ENCODE data around the gene C5.

DNA sequence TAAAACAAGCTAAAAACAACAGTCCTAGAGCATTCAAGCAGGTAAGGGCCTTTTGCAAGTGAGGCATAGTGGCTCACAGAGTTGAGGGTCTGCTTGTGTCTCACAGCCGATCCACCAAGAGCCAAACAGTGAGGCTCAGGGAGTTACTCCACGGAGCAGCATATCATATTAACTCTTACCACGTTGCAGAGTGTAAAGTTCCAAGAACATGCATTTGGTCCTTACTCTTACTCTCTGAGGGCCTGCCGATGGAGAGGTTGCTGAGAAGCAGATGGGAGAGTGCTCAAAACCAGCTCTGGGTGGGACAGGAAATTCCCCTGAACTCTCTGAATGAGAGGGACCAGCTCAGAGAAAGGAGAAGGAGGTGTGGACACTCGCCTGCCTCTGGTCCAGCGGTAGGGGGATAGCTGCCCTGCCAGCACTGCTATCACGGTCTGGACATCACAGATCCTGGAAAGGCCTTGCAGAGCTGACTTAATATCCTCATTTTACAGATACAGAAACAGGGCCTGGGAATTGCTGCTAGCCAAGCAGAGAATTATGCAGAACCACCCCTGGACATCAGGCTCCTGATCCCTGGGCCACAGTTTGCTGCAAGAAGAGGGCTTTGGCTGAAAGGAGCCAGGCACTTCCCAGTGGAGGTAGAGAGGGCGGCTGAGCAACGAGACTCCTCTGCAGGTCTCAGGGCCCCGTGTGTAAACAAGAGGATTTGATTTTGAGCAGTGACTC is 4.9 kb downstream of the TRAF1 start:
- PRO-cap: no peak
- RRBS: no CpG with 5 or more reads among the region's 10 CpGs

DNA sequence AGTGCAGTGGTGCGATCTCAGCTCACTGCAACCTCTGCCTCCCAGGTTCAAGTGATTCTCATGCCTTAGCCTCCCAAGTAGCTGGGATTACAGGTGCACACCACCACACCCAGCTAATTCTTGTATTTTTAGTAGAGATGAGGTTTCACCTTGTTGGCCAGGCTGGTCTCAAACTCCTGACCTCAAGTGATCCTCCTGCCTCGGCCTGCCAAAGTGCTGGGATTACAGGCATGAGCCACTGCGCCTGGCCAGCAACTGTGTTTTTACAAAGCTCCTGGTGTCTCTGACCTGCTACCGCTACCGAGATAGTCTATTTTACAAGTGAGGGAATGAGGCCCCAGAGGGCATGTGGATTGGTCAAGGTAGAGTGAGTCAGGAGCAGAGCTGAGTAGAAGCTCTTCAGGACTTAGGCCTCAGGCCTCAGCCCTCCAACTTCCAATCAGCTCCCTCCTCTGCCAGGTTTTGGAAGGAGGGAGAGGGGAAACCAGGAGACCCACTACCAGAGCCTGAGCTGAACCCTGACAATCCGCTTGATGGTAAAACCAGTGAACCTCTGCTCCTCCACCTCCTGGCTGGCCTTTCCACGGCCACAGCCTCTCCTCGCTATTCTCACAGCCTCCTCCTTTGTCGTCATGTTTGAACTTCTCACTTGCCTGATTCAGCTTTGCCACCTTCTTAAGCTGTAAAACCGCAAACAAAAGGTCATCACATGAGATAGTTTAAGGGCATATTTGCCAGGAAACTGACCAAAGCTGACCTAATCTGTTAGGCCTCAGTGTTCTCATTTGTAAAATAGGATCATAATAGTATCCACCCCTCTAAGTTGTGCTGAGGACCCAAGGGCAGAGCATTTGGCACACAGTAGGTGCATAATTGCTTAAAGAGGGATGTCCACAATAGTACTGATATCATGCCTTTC is 1.9 kb downstream of the TRAF1 start:
- PRO-cap: no peak
- RRBS: no CpG with 5 or more reads among the region's 10 CpGs

GRCh38 chr9:120929248-120929458 is 2.6 kb upstream of the TRAF1 start:
- PRO-cap: no peak
- RRBS: 4% methylated on average over 4 of the region's 17 CpGs

DNA sequence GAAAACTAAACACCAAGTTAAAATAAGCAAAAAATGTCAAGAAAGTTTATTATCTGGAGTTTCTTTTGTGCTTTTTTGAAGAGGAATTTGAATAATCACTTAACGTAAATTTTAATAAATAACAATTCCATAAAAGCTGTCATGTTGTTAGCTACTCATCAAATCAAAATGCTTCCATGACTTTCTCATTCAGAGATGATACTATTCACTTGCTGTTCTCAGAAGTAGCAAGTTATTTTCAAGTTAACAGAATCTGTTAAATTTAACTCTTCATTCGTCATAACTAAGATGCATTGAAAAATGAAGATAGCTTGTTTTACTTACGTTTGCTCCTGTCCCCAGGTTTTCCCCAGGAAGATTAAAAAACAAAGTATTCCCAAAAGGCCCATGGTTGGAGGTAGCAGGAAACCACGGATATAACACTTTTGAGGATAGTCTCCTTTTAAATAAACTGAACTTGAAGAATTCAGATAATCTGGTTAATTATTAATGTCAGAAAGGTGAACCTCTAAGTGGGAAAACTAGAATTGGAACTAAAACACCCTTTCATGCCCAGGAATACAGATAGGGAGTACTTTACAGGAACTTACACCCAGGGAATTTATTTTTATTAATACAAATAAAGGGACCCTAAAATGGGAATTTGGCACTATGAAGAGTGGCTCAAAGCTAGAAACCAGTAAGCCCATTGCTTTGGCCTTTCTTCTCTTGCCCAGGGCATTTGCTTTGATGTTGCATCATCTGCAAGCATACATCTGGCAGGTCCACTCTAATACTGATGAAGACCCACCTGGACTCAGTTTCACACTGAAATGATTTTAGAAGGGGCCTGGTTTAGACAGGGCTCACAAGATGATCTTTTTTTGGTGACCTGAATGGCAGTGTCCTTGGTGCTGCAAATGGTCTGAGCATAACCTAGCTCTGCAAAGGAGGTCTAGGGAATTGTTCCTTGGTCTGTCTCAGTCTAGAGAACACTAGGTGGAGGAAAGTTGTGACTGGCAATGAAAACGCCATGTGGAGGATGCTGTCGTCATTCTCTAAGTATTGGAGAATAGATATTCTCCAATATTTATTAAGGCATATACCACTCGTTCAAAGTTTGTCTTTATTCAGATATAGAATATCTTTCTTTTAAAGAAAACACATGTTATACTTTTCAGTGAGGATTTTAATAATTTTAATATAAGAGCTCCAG is at the start of gene C5:
TSS of gene C5 (minus strand) at position 418 of the 1,195 bp plus-strand sequence.
- PRO-cap: no peak
- RRBS: no CpG with 5 or more reads among the region's 7 CpGs

DNA sequence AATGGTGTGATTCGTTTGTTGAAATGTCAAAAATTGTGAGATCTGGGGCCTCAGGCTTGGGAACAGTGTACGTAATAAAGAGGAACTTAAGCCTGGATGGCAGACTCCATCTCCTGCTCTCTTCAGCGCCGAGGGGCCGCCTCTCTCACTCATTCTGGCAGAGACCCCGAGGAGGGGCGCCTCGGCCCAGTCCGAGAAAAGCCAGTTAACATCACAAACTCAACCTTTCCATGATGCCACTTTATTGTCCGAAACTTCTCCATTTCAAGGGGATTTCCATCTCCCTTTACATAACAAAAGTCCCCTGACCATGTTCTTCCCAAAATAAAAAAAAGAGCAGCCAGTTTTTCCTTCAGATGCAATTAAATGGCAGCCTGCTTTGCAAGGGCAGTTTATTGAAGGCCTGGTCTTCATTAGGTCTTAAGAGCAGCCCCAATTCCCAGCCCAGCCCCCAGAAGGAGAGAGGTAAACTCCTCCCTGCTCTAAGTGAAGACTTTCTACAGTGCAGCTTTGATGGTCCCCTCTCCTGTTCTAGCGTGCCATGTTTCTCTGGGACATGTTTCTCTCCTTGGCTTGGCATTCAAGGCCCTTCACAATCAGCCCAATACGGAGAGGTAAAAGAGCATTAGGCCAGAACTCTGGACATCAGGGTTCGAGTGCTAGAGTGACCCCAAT is 19.4 kb upstream of the RAB14 start:
- PRO-cap: no peak
- RRBS: no CpG with 5 or more reads among the region's 13 CpGs

GRCh38 chr9:121289858-121289986 is 21.8 kb downstream of the GSN start:
- PRO-cap: no peak
- RRBS: no CpG with 5 or more reads among the region's 1 CpG

GRCh38 chr9:121308950-121309520 is 41.1 kb downstream of the GSN start:
- PRO-cap: no peak
- RRBS: no CpG with 5 or more reads among the region's 9 CpGs

DNA sequence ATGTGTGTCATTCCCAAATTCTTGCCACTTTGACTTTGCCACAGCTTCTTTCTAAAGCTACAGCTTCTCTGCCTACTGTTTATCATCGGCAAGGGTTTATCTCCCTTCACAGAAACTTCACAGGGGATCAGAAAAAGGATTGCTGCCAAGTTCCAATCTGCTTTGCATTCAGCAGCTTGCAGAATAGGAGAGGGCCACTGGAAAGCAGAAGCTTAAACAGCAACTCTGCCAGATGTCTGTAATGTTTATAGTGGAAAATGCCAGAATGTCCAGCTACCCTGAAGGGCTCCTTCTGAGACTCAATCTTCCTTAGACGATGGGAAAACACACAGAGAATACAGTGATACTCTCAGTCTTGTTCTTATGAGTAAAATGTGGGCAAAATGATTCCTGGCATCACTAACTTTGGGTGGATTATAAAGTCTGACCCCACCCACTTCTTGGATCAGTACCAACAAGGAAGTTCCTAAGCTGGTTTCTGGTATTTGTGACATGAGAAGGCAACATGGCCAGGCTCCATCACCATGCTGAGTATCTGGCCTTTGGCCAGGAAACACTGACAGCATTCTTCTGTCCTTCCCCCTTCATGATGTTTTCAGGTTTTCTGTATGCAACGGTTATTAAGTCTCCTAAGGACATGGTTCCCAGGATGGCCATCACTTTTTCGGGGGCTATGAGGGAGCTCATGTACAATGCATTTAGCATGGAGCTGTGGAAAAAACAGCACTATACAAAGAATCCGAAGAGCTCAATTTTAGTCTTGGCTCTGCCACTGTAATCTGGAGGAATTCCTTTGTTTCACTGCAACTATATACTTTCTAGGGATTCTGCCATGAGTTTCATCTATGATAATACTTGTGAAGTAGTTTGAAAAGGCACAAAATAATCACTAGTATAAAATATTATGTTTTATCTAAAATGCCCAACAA is 18.8 kb downstream of the STOM start:
- PRO-cap: no peak
- RRBS: no CpG with 5 or more reads among the region's 5 CpGs

GRCh38 chr9:121450011-121450716 is 49.5 kb downstream of the GGTA1 start:
- PRO-cap: no peak
- RRBS: no CpG with 5 or more reads among the region's 5 CpGs

DNA sequence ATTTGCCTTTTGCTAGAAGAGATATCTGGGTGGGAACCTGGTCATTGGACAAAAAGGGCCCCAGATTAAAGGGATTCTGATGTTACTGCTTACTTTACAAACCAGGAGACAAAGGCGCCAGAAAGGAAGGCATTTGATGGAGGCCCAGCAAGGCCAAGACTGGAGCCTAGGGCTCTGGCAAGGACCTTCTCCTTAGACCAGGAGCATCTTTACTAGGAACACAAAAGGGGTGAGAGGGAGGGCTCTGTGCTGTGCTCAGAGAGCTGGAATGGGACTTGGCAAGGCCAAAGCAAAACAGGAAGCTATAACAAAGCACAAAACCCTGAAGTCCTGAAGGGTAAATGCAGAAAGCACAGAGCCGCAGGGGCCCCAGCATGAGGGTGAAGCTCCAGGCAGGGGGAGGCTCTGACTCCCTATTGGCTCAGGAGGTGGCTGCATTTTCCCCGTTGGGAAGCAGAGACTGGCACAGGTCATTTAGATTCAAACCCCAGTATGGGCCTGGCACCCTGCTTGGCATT is 46.5 kb downstream of the GGTA1 start:
- PRO-cap: no peak
- RRBS: no CpG with 5 or more reads among the region's 3 CpGs

DNA sequence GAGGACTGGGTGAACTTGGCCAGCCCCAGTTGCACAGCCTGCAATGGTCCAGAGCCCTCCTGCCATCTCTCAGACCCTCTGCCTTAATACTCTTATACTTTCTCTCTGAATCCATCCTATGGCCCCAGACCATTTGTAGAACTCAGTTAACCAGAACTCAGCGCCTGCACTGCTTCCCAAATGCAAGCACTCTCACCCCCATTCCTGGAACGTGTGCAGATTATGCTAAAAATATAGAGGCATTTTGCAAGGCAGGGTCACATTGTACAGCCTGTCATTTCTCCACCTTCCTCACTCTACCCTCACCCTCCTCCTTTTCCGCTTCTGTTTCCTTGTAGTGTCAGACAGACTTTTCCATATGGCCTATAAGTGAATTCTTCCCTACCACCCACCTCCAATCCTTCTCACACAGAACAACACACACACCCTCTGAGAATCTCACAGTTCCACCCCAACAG is 25.4 kb downstream of the GGTA1 start:
- PRO-cap: no peak
- RRBS: no CpG with 5 or more reads among the region's 3 CpGs

DNA sequence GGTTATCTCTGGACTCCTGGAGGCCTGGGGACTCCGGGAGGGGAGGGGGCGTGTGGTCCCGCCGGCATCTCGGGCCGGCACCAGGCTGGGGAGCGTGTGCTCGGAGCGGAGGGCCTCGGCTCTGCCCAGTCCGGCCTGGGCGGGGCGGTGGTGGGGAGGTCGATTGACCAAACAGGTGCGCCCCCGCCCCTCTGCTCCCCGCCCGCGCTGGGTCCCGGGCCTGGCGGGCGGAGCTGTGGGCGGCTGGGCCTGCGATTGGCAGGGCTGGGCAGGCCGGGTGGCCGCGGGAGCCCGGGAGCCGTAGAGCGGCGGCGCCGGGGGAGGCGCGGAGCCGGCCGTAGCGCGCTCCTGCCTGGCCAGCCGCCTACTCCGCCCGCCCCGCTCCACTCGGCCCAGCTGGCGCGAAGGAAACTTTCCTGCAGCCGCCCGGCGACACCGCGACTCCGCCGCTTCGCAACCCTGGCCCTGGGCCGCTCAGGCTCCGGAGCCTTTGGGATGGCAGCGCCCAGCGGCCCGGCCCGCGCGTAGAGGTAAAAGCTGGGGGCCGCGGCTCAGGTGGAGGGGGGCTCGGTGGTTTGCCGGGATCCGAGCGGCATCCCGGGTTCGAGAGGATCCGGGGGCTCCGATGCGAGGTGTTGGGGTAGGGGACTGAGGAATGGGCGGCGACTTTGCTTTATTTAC is 52.1 kb upstream of the DAB2IP start:
- PRO-cap: unidirectional peak, plus-strand start at position 303 of the sequence
- RRBS: 4% methylated on average over 44 of the region's 75 CpGs

DNA sequence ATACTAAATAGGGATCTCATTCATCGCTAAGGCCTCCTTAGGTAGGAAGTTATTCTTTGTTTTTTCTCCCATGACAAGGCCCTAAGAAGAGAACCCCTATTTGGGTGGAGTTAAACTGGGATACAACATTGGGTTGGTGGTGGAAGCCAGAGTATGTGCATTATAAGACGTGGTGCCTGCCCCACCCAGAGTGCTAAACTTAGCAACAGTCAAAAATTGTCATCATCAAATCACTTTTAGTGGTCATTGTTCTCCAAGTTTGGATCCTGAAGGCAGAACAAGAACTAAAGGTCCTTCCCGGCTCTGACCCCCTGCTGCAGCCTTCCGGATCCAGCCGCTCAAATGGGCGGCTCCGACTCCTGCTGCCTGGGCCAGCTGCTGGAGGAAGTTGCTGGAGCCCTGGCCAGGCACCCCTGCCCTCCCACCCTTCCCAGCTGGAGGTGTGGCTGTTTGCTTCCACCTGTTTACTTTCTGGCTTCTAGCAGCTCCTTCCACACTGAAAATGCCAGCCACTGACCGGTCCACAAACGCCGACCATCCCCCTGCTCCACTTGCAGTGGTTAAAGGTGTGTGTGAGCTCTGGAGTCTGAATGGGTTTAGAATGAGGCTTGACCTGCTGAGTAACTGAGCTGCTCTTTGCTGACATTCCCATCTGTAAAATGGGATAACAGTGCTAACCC is 31.5 kb upstream of the DAB2IP start:
- PRO-cap: no peak
- RRBS: no CpG with 5 or more reads among the region's 10 CpGs

DNA sequence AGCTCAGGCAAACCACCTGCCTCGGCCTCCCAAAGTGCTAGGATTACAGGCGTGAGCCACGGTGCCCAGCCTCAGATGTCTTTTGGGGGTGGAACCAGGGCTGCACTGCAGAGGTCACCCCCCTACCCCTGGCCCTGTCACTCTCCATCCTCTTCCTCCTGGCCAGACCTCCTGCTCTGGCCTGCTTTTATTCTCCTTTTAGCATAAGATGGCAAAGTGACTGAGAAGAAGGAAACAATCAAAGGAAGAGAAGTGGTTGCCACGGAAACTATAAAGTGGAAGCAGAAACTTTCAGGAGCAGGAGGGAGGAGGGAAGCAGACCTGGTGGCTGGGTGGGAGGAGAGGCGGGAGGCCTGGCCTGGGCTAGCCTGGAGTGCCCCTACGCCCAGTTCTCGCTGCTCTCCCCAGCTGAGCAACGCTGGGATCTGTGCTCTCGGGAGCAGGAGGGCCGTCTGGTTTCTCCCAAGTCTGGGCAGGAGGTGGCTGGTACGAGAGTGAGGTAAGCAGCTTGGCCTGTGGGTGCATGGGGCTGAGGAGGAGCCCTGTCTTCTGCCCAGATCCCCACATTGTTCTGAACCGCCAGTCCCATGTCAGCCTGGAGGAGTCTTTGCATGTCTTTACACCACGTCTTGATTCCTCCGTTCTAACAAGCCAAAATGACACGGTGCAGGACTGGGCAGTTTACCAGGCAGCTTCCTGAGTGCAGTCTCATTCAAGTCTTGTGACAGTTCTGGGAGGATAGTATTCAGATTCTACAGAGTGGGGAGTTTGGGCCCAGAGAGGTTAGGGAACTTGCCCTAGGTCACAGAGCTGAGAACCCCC is 15.1 kb upstream of the DAB2IP start:
- PRO-cap: no peak
- RRBS: no CpG with 5 or more reads among the region's 15 CpGs

DNA sequence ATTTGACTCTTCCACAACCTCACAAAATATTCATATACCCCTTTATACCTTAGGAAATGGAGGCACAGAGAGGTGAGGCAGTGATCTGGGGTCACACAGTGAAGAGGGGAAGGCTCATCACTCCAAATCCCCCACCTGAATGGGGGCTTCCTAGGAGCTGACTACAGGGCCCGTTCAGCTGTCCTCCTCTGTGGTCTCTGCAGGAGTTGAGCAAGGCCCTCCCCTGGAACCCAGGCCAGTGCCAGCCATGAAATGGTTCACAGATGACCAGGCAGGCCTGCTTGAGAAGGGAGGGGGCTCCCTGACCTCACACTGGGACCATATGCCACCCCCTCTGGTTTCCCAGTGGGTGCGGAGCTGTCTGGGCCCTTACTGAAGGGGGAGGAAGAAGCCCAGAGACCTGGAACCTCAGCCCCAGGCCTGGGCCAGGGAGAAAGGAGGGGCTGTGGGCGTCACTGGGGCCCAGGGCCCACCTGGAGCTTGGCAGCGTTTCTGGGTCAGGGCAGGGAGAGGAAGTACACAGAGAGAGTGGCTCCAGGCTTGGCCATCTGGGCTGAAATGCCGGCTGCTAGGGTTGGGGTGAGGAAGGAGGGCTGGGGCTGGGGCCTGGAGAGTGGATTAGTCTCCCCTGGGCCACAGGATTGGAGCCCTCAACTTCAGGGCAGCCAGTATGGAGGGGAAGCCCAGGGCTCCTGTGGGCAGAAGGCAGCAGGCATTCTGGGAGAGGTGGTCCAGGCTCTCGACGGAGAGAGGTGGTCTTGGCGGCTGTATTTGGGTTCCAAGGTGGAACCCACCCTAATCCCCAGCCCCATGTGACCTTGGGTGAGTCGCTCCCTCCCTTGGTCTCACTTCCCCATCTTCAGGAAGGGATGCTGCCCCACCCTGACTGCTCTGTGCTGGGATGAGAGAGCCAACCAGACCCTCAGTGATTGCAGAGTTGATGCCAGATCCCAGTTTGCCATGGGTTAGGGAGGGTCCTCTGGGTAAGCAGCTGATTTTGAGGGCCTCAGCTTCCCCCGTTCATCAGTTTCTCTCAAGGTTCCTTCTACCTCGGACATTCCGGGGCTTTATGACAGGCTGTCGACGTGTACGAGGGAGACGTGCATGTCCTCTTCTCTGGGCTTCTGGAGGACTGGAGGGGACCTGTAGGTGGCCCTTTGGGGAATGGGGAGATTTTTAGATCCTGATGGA is 6.3 kb upstream of the DAB2IP start:
- PRO-cap: no peak
- RRBS: no CpG with 5 or more reads among the region's 16 CpGs

GRCh38 chr9:121646069-121646880 is 5.2 kb upstream of the DAB2IP start:
- PRO-cap: no peak
- RRBS: no CpG with 5 or more reads among the region's 19 CpGs

GRCh38 chr9:121717800-121718653 is 66.6 kb downstream of the DAB2IP start:
- PRO-cap: no peak
- RRBS: no CpG with 5 or more reads among the region's 23 CpGs

GRCh38 chr9:121723934-121724550 is 72.6 kb downstream of the DAB2IP start:
- PRO-cap: no peak
- RRBS: no CpG with 5 or more reads among the region's 9 CpGs

GRCh38 chr9:121734837-121735732 is 83.7 kb downstream of the DAB2IP start:
- PRO-cap: unidirectional peak, plus-strand start at chr9:121735238
- RRBS: no CpG with 5 or more reads among the region's 9 CpGs

GRCh38 chr9:121753762-121754595 is 102.5 kb downstream of the DAB2IP start:
- PRO-cap: no peak
- RRBS: no CpG with 5 or more reads among the region's 12 CpGs

Data from MCF 10A (cell line).